ENCODE data around the gene TM9SF4.

- RRBS: no CpG with 5 or more reads among the region's 7 CpGs
These were observed 24.3 kb upstream of the DEFB116 start for GRCh38 chr20:31332820-31333019.

DNA sequence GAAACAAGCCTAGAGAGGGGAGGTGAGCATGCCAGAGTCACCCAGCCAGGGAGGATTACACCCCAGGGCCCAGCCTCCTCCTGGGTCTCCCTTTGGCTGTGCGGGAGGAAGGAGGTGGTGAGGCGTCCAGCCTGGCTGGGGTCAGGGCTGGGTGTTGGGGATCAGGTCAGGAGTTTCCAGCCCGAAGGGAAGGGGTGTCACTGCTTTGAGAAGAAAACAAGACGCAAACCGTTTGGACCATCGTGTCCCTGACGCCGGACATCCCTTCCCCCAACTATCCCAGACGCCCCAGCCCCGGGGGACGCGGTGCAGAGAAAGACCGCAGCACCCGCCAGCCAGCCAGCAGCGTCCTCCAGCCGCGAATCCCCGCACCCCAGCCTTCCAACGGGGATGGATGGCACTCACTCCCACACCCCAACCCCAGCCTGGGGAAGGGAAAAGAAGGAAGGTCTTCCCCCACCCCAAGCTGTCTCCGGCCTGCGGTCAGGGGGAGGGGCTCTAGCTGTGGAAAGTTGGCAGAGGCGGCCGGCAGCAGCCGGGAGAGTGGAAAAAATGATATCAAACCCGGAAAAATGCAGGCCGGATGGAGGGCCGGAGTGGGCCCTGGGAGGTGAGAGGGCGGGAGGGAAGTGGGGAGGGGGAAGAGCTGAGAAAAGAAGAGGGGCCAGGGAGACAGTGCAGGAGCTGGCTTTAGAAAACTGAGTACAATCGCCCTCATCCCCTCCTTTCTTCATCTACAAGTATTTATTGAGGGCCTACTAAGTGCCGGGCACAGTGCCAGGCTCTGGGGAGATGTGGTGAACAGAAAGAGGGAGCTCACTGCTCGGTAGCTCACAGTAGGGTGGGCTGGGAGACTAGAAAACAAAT lies 10.6 kb downstream of the REM1 start:
- RRBS: 4% methylated on average over 4 of the region's 31 CpGs

GRCh38 chr20:31568054-31568916 lies 21.1 kb downstream of the MCTS2 start:
- RRBS: 92% methylated on average over 7 of the region's 22 CpGs

- RRBS: no CpG with 5 or more reads among the region's 12 CpGs
These were observed 10.2 kb upstream of the ID1 start for GRCh38 chr20:31594690-31595559.

- RRBS: no CpG with 5 or more reads among the region's 9 CpGs
These were observed 38.1 kb downstream of the COX4I2 start for GRCh38 chr20:31675629-31676352.

DNA sequence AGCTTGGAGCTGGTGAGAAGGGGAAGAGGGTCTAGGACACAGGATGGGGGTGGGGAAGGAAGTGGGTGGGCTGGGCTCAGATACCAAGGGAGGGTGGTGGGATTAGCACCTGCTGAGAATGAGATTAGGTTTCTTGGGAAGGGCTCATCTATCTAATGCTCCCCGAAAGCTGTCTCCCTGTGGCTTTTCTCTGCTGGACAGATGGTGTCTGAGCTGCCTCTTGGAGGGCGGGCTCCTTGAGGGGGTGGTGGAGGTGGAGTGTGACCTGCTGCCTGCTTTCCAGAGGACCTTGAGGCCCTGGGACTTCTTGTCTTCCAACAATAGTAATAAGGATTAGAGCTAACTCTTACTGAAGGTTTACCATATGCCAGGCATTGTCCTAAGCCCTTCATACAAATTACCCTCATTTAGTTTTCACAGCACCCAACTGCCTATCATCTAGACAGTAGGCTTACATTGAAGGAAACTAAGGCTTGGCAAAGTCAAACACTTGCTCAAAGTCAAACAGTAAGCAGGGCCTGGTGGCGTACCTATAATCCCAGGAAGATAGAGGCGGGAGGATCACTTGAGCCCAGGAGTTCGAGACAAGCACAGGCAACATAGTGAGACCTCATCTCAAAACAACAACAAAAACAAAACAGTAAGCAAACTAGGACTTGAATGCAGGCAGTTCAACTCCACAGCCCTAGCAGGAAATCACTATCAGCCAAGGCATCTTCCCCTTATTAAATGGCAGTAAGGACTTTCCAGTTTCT lies 28.2 kb downstream of the BCL2L1 start:
- RRBS: no CpG with 5 or more reads among the region's 5 CpGs

- RRBS: no CpG with 5 or more reads among the region's 1 CpG
These were observed 2.1 kb downstream of the BCL2L1 start for GRCh38 chr20:31720606-31720837.

- RRBS: no CpG with 5 or more reads among the region's 4 CpGs
These were observed 39.8 kb upstream of the MYLK2 start for GRCh38 chr20:31779253-31779848.

DNA sequence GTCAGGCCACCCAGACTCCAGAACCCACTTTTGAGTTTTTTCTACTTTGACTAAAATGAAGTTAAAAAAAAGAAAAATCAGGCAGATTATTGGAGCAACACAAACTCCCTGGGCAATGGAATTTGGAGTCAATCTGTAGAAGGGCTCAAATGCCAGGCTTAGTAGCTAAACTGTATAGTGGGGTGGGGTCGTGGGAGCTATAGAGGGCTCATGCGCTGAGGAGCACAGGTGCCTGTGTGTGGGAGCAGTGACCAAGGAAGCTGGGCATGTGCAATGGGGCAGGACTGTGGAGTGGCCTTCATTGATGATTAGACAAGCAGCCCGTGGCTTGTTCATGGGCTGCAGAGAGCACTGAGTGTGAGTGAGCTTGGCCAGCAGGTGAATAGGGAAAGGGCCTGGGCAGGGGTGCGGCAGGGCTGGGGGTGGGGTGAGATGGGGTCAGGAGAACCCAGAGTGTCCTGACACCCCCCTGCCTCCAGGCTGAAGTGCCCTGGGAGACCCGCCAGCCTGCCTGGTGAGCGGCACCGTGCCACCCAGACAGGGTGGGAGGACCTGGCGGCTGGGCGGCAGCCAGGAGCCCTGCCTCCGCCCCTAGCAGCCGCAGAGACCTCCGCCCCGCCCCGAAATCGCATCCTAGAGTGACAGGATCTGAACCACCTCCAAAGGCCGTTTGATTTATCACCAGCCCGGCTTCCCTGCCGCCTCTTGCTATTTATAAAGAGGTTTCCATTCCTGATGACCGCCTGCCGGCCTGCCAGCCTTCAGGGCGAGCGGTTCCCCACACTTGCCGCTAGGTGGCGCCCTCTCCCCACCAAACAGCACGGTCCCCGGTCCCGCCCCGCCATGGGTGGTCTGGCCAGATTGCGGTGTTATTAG lies 3.3 kb downstream of the MYLK2 start:
- RRBS: 1% methylated on average over 6 of the region's 29 CpGs

DNA sequence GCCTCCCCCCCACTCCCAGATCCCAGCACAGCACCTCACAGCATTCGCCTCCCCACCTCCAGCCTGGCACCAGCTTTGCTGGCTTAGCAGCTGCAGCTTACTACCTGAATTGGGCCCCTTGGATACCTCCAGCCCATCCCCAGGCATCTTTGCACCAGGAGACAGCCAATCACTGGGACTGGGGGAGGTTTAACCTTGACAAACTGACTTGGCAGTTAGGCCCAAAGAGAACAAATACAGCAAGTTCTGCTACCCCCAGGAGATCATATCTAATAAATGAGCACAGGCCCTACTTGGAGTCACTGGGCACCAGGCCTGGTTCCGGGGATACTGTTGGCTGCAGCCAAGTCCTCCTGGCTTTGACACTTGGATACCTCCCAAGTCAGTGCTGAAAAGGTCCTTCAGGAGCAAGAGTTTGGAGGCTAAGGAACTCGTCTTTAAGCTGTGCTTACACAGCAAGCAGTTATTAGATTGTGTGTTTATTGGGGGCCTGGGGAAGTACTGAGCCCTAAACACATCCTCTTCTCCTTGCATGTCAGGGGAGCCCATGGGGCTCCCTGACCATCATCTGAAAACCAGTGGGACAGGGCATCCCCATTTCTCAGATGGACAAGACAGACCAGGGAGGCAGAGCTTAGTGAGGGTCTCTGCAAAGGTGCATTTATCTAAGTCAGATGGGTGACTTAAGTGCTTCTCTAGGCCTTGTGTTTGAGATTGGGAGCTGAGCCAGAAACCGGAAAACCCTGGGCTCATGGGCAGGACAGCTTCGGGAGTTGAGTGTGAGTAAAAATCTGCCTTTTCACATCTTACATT lies 8.6 kb downstream of the PDRG1 start:
- RRBS: no CpG with 5 or more reads among the region's 5 CpGs

GRCh38 chr20:31974636-31975596 lies 7.0 kb downstream of the XKR7 start:
- RRBS: no CpG with 5 or more reads among the region's 10 CpGs

DNA sequence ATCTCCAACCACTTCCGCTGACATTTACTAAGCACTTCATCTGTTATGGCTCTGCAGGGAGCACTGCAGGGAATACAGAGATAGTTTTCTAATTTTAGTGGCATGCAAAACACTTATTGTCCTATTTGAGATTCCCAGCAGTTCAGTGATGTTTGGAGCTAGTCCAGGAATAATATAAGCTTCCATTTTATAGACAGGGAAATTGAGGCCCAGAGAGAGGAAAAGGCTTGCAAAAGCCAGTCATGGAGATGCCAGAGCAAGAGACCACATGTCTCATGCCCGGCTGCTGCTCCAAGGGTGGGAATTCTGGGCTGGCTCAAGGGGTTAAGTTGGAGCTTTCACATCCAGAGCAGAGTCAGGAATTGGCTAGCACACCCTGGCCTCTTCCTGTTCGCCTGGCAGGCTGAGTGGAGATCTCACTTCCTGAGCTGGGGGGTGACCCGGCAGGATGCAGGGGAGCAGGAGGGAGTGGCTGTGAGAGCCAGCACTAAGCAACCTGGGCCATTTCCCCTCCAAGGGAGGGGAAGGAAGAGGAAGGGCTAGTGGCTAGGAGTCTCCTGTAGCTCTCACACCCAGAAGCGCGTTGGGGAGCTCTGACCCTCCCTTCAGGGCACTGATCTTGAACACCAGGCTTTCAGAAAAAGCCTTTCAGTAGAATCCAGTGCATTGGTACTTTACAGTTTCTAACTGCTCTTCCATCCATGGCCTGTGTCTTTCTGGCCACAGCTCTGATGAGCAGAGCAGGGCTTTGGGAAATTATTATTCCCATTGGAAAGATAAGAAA lies 2.5 kb upstream of the CCM2L start:
- RRBS: no CpG with 5 or more reads among the region's 6 CpGs

DNA sequence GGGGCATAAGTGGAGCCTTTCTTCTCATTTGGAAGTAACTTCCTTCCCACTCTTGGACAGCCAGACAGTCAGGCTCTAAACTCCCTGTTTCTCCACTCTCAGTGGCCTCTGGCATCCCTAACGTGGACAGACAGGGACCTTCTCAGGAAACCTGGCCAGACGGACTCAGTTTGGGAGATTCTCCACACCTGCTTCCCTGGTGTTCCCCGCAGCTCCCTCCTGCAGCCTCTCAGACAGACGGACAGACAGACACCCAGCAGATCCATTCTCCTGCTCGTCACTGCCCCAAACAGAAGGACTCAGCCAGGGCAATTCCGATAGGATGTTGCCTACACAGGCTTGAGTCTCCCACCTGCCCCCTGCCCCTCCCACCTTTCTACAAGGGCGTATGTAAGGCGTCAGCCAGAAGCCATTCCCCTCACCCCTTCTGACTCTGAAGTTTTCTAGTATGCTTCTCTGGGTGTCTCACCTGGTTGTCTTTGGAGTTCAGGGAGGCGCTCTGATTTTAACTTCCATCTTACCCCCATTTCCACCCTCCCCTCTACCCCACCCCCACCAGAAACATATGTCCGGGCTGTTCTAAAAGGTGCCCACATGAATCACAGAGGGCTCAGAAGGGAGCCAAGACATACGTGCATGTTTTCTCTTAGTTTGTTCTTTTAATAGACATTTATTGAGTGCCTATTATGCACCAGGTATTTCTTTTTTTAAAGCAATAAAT lies 499 bp downstream of the CCM2L start:
- RRBS: no CpG with 5 or more reads among the region's 11 CpGs

DNA sequence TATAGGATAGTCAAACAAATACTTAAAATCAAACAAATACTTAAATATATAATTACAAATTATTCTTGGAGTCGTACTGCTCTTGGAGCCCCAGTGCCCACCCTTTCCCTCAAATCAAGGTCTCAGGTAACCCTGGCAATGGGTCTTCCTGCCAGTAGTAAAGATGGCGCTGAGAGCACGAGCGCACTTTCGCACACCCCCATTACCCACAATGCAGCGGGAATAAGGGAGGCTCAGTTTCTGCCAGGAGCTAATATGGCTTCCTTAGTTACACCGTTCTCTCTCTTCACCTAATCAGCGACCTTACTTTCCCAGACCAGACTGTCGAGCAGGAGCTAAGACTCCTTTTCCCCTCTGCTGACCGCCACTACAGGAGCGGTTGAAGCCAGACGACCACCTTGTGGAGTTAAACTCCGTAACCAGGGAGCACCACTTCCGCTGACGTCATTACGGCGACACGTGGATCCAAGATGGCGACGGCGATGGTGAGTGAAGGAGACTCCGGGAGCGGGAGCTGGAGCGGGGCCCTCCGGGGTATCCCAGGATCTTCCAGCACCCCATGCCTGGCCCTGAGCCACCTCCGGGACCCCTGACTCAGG lies at the start of gene TM9SF4:
Gene TM9SF4 (plus strand): TSS at position 444 of the 599 bp plus-strand sequence.
- RRBS: 3% methylated on average over 2 of the region's 26 CpGs

DNA sequence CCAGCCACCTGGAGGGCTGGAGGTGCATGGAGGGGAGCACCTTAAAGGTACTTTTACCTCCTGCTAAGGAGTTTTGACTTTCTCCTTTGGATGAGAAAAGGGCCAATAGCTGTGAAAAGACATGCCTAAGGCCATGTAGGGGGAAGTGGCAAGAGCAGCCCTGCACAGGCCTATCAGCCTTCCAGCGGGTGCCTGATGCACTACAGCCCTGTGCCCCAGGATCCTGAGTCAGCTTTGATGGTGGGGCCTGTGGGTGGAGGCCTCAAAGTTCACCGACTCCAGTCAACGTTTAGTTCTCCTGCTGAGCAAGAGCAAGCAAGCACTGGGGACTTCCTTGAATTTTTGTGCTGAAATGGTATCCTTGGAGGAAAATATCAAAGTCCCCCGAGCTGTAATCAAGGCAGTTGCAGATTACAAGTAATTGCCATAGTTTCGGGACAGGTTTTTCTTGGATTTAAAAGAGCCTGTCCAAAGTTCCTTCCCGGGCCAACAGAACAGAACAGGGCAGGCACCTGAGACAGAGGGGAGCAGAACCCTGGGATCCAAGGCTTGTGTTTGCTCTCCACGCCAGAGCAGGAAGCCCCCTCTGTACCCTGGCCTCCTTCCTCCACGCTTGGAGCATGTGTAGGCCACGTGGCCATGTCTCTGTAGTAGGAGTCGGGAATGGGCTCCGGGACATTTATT lies 25.5 kb downstream of the PLAGL2 start:
- RRBS: no CpG with 5 or more reads among the region's 11 CpGs

DNA sequence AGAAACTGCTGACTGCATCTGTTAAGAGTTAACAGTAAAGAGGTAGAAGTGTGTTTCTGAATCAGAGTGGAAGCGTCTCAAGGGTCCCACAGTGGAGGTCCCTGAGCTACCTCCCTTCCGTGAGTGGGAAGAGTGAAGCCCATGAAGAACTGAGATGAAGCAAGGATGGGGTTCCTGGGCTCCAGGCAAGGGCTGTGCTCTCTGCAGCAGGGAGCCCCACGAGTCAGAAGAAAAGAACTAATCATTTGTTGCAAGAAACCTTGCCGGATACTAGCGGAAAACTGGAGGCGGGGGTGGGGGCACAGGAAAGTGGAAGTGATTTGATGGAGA lies 12.8 kb downstream of the PLAGL2 start:
- RRBS: no CpG with 5 or more reads among the region's 6 CpGs

DNA sequence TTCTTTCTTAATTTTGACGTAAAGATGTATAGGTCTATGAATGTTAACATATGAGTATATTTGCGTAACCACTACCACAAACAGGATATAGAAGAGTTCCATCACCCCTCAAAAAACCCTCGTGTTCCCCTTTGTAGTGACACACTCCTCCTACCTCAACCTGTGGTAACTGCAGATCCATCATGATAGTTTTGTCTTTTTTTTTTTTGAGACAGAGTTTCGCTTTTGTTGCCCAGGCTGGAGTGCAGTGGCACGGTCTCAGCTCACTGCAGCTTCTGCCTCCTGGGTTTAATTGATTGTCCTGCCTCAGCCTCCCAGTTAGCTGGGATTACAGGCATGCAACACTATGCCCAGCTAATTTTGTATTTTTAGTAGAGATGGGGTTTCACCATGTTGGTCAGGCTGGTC lies 28.1 kb upstream of the KIF3B start:
- RRBS: no CpG with 5 or more reads among the region's 5 CpGs

GRCh38 chr20:32360082-32360558 lies 2.0 kb downstream of the ASXL1 start:
- RRBS: no CpG with 5 or more reads among the region's 7 CpGs

- RRBS: 95% methylated on average over 3 of the region's 17 CpGs
These were observed 88.5 kb downstream of the ASXL1 start for GRCh38 chr20:32446330-32447415.

DNA sequence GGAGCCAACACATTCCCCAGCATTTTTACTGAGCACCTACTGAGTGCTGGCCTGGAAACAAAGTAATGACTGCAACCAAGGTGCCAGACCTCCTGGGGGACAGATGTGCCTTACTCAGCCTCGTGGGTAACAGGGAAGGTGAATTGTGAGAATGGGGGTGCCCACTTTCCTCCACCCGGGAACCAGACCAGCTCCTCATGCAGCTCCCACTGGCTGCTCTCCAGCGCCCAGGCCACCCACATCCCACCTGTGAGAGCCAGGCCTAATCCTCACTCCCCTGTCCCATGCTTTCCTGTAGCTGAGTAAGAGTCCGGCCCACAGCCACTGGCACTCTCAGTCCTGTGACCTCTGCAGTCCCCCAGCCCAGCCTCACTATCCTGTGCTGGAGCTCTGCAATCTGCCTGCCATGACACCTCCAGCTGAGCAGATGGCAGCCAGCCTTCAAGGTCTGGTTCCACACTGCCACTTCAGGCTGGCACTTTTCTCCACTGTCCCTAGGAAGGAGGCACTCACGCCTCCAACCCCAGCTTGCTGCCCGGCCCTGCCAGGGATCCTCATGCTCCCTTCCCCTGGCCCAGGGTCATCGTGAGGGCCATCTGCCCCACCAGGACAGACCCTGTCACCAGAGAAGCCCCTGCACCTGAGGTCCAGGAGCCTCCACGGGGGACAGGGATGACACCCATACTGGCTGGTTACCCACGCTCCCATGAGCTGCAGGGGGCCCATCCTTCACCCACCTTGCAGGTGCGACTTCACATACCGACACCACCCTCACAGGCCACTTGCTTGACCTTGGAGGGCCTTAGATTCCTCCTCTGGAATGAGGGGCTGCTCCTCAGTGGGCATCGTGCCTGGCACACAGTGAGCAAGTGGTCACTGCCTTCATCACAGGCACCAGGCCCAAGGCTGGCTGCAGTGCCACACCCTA lies 100.0 kb downstream of the ASXL1 start:
- RRBS: no CpG with 5 or more reads among the region's 12 CpGs